HCT116 (cell line): ENCODE measurements around the genes AAAS, SP7 and SP1.

DNA sequence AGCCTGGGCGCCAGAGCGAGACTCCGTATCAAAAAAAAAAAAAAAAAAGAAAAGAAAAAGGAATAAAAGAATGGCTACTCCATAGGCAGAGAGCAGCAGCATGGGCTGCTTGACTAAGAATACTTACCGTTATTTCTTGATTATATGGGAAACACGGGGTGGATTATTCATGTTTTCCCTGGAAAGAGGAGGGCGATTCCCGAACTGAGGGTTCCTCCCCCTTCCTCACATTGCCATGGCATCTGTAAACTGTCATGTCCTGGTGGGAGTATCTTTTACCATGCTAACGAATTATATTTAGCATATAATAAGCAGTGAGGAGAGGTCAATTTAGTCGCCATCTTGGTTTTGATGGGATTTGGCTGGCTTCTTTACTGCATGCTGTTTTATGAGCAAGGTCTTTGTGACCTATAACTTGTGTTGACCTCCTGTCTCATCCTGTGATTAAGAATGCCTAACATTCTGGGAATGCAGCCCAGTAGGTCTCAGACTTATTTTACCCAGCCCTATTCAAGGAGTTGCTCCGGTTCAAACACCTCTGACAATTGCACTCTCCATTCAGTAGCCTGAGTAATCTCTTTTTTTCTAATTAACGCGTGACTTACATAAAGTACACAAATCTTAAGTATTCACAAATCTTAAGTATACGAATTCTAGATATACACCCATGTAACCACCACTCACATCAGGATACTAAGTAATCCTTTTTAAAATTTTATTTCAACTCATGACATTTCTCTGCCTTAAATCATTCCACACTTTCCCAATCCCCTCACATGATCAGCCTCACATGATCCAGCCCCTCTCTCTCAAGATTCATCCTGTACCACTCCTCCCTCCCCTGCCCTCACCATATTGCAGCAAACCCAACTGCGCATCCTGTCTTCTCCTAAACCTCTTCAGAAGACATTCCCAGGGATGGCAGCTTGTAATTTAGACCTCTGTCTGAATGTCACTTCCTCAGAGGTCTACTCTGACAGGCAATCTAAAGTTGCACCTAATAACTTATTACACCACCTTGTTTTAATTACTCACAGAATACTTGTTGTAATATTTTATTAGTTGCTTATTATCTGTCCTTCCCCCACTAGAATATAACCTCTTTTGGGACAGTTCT is 1.9 kb upstream of the EIF4B start:
- RRBS = no CpG with 5 or more reads among the region's 14 CpGs

DNA sequence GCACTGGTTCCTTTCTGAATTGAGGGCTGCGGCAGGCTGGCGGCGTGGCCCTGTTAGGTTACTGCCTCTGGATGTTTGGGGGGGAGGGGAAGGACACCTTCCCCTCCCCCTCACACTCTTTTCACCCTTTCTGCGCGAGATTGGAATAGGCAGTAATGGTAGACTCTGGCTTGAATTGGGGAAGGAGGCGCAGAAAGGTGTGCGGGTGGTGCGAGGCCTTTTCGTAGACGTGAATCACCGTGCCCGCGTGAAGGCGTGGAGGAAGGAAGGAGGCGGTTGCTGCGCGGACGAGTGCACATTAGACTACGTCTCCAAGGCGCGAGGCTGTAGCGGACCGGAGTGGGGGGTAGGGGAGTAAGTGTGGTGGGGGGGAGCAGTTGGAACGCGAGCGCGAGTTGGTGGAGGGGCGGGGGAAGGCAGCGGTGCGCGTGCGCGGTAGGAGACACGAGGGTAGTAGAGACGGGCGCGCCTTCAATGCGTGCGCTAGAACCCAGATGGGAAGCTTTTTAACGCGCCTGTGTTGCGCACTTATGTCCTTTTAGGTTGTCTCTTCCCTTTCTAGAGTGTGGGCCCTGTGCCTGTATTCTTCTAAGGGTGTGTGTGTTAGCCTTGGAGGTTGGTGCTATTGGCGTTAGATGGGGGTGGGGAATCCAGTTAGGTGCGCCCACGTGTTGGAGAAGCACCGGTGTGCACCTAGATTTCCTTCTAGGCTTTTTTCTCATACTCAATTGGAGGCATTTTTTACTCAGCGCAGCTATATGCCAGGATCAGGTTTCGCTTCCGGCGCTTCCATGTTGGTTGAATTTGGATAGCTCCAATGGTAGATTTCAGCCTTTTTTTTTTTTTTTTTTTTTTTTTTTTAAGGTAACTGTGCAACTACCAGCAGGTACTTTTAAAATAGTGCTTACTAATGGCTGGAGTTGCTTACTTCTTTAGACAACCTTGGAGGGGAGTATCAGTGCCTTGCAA is 616 bp downstream of the EIF4B start:
- RRBS = 0% methylated on average over 4 of the region's 50 CpGs

DNA sequence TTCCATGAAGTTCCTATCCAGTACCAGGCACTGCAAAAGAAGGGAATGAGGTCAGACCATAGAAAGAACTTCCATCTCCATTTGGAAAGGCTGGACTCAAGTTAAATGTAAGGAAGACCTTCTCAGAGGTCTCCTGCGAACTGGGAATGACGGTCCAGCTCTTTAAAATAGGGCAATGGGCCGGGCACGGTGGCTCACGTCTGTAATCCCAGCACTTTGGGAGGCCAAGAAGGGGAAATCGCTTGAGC is 3.9 kb upstream of the TNS2 start:
- RRBS = no CpG with 5 or more reads among the region's 6 CpGs

- RRBS = 0% methylated on average over 1 of the region's 14 CpGs
Measured at GRCh38 chr12:53047774-53048078, 2.1 kb upstream of the TNS2 start.

GRCh38 chr12:53067956-53068358 is 11.2 kb downstream of the SPRYD3 start:
- RRBS = no CpG with 5 or more reads among the region's 7 CpGs

- RRBS = no CpG with 5 or more reads among the region's 6 CpGs
Measured at GRCh38 chr12:53099185-53099706, 1.8 kb downstream of the IGFBP6 start.

GRCh38 chr12:53115231-53115991 is 12.1 kb downstream of the SOAT2 start:
- RRBS = 84% methylated on average over 4 of the region's 34 CpGs

GRCh38 chr12:53179663-53180396 is 692 bp upstream of the ZNF740 start:
- RRBS = no CpG with 5 or more reads among the region's 25 CpGs

- RRBS = no CpG with 5 or more reads among the region's 28 CpGs
Measured at GRCh38 chr12:53181177-53182155, 741 bp upstream of the CSAD start.

- RRBS = 65% methylated on average over 12 of the region's 53 CpGs
Measured at GRCh38 chr12:53197312-53198152, 9.5 kb downstream of the ITGB7 start.

- RRBS = 5% methylated on average over 11 of the region's 45 CpGs
Measured at GRCh38 chr12:53219280-53220101, 12.4 kb upstream of the ITGB7 start.

DNA sequence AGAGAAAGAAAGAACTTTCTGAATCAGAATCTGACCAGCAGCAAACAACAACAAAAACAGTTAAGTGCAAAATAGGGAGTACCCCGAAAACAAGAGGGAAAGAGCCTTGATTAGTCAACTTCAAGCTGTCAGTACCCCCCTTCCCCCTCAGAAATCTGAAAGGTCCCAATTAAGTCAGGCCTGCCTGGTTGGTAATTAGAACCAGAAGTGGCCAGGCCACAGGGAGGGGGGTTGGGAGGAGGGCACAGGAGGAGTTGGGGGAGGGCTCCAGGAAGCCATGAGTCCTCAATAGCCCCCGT is 9.7 kb downstream of the RARG start:
- RRBS = no CpG with 5 or more reads among the region's 2 CpGs

DNA sequence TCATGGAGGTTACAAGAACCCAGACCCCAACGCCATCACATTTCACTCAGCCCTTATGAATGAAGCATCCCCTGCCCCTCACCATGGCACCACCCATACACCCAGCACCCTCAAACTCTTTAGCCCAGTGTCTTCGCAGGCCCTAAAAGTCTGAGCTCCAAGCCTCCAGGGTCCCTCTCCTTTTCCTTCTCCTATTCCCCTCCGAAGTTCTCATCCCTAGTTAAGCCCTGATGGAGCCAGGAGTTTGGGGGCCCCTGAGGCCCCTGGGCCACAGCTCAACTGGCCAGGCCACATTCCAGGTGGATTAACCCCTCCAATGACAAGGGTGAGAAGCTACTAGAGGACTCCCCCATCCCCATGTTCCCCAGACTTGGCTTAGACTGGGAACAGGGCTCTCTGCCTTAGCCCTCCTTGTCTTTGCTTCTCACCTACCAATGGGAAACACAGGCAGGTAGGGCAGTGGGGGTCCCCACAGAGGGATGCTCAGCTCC is 2.6 kb downstream of the RARG start:
- RRBS = no CpG with 5 or more reads among the region's 3 CpGs

- RRBS = no CpG with 5 or more reads among the region's 18 CpGs
Measured at GRCh38 chr12:53250972-53251915, 651 bp upstream of the MFSD5 start.

- RRBS = no CpG with 5 or more reads among the region's 18 CpGs
Measured at GRCh38 chr12:53286047-53287067, 9.0 kb upstream of the PFDN5 start.

- RRBS = 0% methylated on average over 11 of the region's 50 CpGs
Measured at GRCh38 chr12:53320787-53321837, at the start of gene AAAS. Gene AAAS, minus strand, starts transcription at chr12:53321610.

DNA sequence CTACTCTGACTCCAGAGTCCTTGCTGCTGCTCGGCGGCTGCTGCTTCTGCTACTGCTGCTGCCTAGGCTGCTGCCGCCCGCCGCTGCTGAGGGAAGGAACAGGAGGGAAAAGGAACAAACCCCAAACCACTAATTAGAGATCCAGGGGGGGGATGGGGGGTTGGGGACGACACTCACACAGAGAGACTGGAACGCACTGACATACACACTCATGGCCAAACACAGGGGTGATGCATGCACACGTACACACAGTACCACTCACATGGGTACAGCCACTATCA is at the start of gene SP7:
SP7 (minus strand) TSS at position 54 of the 281 bp plus-strand sequence.
- RRBS = no CpG with 5 or more reads among the region's 8 CpGs

DNA sequence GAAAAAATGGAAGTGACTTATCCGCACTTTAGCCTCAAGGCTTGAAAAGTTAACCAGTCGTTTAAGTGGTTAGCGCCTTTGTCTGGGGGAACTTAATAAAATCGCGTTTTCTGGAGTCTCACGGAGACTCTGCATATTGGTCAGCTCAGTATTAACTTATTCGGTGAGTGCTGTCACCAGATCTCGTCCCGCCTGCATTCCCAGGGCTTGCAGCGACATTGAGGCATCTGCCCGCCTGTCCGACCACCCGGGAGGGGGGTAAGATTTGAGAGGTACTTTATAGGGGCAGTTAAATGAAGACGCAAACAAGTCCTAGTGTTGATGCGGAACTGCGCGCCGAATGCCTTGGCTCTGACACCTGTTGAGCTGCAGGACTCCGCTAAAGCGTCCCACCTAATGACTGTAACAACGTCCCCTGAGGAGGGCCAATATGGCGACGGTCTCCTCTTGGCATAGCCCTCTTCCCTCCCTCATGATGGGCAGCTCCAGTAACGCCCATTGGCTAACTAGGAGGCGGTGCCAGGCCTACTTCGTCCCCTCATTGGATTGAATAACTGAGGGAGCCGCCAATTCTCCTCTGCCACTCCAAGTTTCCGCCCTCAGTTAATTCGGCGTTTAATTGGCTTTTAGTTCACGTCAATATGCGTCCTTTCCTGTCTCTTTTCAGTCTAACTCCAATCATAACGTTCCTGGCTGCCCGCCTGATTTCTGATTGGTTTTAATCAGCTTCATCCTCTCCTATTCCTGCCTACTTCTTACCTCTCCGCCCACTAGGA is 764 bp upstream of the SP1 start:
- RRBS = no CpG with 5 or more reads among the region's 35 CpGs

DNA sequence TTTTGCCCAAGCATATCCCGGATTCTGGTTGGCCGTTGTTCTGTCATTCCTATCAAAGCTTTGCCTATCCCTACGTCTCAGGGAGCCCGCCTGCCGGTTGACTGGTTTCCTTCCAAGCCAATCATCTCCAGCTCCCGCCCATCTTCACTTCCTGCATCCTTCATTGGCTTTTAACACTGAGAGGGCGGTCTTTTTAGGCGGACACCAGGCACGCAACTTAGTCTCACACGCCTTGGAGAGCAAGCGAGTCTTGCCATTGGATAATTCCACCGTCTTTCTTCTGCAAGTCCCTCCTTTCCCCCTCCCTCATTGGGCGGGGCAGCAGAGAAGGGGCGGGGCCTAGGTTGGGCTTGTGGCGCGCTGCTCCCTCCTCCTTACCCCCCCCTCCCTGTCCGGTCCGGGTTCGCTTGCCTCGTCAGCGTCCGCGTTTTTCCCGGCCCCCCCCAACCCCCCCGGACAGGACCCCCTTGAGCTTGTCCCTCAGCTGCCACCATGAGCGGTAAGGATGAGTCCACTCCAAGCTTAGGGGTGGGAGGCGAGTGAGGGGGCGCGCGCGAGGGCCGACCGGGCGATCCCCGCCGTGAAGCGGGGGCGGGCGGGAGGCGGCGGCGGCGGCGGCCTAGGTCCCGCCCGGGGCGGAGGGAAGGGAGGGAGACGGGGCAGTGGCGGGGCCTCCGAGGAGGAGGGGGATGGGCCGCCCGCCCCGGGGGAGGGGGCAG is at the start of gene SP1:
SP1 (plus strand) TSS at position 377 of the 719 bp plus-strand sequence.
- RRBS = 2% methylated on average over 37 of the region's 53 CpGs